Measurements from ENCODE around the gene PCNA.

DNA sequence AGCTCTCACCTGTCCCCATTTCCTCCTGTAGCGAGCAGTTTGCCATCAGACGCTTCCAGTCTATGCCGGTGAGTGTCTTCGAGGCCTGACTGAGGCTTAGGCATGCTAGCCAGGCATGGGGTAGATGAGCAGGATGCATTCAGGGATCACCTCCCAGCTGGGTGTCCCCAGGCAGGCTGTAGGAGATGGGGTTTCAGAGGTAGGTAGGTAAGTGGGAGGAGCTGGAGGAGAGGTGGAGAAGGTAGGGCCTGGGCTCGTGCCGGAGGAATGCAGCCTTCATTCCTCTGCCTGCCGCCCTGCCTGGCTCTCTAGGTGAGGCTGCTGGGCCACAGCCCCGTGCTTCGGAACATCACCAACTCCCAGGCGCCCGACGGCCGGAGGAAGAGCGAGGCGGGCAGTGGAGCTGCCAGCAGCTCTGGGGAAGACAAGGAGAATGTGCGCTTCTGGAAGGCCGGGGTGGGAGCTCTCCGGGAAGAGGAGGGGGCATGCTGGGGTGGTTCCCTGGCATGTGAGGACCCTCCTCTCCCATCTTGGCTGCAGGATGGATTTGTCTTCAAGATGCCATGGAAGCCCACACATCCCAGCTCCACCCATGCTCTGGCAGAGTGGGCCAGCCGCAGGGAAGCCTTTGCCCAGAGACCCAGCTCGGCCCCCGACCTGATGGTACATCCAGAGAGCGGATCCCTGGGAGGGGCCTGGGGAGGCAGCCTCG, 4.5 kb downstream of the CDC25B start:
- RRBS: 92% methylated on average over 11 of the region's 23 CpGs

- RRBS: no CpG with 5 or more reads among the region's 6 CpGs
Observed at GRCh38 chr20:3875059-3875802, 14.0 kb upstream of the PANK2 start.

DNA sequence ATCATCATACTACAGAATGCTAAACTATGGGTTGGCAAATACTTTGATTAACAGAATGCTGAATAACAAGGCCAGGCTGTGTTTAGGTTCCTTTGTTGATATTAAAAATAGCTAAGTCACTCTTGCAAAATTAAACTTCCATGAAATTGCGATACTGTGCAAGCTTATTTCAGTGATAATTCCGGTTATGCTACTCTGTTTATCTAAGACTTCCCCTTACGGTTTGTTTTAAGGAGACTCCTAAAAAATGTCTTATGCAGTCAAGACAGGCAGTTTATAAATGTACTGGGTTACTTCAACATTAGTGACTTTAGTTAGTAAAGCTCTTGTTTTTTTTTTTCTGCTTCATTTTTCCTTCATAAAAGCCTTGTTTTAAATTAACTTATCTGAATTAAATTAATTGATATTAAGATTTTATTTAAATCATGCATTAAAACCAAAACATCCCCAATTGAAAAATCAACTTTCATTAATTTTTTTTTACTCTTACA, 2.6 kb downstream of the RNF24 start:
- RRBS: no CpG with 5 or more reads among the region's 3 CpGs

- RRBS: no CpG with 5 or more reads among the region's 15 CpGs
Observed at GRCh38 chr20:4064130-4065114, 49.1 kb upstream of the RNF24 start.

- RRBS: no CpG with 5 or more reads among the region's 14 CpGs
Observed at GRCh38 chr20:4082405-4083334, 66.0 kb upstream of the SMOX start.

GRCh38 chr20:4171381-4172055, 22.9 kb downstream of the SMOX start:
- RRBS: no CpG with 5 or more reads among the region's 14 CpGs

DNA sequence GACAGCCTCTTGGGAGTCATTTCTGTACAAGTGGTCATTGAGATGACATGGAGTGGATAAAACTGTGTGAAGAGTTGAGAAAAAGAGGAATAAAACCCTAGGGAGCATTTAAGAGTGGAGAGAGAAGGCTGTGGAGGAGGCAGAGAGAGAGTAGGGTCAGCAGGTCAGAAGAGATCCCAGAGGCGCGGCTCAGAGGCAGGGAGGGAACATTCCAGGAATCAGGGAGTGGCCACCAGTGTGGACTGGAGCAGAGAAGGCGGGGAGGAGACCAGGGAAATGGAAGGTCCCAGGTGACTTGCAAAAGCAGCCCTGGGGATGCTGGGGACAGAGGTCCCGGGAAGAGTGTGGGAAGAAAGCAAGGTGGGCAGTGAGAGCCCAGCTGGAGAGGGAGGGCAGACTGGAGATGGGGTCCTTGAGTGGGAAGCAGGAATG, 31.6 kb downstream of the ADRA1D start:
- RRBS: no CpG with 5 or more reads among the region's 4 CpGs

DNA sequence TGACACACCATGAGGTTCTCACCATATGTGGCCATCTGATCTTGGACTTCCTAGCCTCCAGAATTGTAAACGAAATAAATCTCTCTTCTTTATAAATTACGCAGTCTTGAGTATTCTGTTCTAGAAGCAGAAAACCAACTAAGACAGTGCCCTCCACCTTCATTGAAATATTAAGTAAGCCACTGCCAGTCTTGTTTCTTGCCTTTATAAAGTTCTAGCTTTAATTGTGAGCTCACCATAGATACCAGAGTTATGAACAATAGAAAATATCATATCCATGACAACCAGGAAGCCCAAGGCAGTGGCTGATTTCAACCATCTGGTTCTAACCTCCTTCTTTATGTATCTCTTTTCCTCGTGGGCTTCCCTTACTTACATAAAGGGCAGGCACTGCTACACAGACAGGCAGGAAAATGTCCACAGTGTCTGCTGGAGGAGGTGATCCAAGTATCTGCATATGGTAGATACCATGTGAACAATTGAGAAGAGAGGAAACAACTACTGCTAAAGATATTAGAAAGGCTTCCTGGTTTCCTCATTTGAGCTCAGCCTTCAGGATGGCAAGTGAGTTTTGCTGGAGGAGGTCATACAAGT, 29.8 kb upstream of the PRNP start:
- RRBS: no CpG with 5 or more reads among the region's 3 CpGs

DNA sequence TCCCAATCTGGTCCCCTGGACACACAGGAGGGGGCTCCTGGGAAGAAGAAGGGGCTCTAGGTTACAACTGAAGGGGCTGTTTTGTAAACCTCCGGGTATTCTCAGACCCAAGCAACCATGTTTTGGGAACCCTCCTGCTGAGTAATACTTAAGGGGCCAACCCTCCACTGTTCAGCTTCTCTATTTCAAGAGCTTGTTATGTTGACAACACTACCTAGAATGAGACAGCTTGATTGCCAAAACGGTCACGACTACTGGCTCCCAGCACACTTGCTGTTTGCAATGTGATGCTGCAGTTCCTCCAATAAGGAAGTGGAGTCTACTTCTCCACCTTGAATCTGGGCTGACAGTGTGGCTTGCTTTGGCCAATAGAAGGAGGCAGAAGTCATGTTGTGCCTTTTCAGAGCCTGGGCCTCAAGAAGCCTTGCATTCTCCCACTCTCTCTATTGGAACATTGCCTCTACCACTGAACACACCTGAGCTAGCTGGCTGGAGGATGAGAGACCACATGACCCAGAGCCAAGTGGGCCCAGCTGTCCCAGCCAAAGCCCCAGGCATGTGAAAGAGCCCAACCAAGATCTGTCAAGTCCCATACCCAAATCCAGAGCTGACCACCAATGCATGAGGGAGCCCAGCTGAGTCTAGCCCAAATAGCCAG, 6.2 kb upstream of the RASSF2 start:
- RRBS: no CpG with 5 or more reads among the region's 3 CpGs

- RRBS: no CpG with 5 or more reads among the region's 6 CpGs
Observed at GRCh38 chr20:4923898-4924601, 77.3 kb downstream of the SLC23A2 start.

GRCh38 chr20:4998355-4998667, 3.0 kb downstream of the SLC23A2 start:
- RRBS: no CpG with 5 or more reads among the region's 4 CpGs

- RRBS: no CpG with 5 or more reads among the region's 80 CpGs
Observed at GRCh38 chr20:5119085-5120051, at the start of gene PCNA. PCNA (minus strand) TSS chr20:5119958.

- RRBS: no CpG with 5 or more reads among the region's 6 CpGs
Observed at GRCh38 chr20:5612955-5613414, 2.2 kb upstream of the GPCPD1 start.

- RRBS: no CpG with 5 or more reads among the region's 4 CpGs
Observed at GRCh38 chr20:5653144-5653701, 42.4 kb upstream of the GPCPD1 start.

GRCh38 chr20:5714383-5715123, 35.6 kb upstream of the SHLD1 start:
- RRBS: no CpG with 5 or more reads among the region's 5 CpGs

DNA sequence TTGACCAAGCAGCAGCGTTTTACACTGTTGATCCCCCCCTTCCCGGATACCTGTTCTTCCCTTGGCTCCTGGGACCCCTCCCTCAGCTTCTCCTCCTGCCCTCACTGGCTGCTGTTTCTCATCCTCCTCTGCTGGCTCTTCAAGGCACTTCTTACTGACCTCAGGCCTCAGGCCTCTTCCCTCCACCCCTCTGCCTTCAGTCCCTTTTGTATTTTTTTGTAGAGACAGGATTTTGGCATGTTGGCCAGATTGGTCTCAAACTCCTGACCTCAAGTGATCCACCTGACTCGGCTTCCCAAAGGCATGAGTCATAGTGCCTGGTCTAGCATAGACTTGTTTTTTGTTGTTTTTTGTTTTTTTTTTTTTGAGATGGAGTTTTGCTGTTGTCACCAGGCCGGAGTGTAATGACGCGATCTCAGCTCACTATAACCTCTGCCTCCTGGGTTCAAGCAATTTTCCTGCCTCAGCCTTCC, 72.9 kb downstream of the SHLD1 start:
- RRBS: no CpG with 5 or more reads among the region's 6 CpGs

DNA sequence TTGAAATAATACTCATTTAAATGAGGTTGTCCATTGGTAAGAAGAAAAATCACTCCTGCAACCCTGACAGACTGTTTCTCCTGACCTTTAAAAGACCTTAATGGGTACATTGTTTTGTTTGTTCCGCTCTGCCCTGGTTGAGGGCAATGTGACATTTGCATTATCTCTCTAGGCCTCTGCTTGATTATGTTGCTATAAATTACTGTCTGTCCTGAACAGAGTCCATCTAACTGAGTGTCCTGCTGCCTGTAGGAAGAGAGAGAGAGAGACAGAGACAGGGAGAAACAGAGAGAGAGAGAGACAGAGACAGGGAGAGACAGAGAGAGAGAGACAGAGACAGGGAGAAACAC, 78.0 kb upstream of the CHGB start:
- RRBS: no CpG with 5 or more reads among the region's 1 CpG

DNA sequence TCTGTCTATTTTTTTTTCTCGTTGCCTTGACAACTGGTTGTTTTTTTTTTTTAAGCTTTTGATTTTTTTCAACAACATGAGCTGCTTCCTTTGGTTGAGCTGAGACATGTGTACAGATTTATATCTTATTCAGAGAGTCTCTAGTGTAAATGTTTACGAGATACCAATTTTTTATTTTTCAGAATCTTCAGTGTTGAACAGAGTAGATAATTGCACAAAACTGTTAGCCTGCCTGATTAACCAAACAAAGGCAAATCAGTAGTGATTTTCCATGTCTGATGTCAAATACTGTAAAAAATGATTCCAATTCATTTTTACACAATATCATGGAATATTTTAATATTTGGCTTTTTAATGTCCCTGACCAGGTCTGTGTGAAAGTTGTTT, 75.3 kb upstream of the CHGB start:
- RRBS: no CpG with 5 or more reads among the region's 2 CpGs

- RRBS: no CpG with 5 or more reads among the region's 4 CpGs
Observed at GRCh38 chr20:6704168-6704547, 63.3 kb upstream of the BMP2 start.

- RRBS: no CpG with 5 or more reads among the region's 2 CpGs
Observed at GRCh38 chr20:7096932-7097213, 329.4 kb downstream of the BMP2 start.